Mesenchymal stem cell of Wharton's jelly (primary cell): ENCODE results near the genes HMHB1 and SPINK6.

DNA sequence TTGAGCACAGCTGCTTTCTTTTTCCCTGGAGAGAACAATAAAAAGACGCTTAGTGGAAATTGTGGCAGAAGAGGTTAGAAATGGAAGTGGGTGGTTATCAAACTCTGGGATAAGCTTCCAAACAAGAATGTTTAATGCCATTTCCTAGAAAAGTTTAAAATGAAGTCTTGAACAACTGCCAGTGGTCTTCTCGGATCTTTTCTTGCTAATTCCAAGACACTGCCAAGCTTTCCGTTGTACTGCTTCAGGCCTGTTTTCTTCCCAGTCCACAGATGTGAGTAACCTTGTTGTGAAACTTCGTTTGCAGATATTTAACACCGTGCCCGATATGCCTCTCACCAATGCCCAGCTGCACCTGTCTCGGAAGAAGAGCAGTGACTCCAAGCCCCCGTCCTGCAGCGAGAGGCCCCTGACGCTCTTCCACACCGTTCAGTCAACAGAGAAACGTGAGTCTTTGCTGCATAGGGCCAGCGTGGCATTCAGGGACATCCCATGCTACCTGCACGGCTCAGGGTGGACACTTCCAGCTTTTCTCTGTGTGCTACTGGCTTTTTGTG is 269.7 kb downstream of the NR3C1 start:
- CAGE, long polyA plus RNA, result no peak

GRCh38 chr5:143191573-143192314 is 211.7 kb downstream of the NR3C1 start:
- CAGE, long polyA plus RNA, result no peak

DNA sequence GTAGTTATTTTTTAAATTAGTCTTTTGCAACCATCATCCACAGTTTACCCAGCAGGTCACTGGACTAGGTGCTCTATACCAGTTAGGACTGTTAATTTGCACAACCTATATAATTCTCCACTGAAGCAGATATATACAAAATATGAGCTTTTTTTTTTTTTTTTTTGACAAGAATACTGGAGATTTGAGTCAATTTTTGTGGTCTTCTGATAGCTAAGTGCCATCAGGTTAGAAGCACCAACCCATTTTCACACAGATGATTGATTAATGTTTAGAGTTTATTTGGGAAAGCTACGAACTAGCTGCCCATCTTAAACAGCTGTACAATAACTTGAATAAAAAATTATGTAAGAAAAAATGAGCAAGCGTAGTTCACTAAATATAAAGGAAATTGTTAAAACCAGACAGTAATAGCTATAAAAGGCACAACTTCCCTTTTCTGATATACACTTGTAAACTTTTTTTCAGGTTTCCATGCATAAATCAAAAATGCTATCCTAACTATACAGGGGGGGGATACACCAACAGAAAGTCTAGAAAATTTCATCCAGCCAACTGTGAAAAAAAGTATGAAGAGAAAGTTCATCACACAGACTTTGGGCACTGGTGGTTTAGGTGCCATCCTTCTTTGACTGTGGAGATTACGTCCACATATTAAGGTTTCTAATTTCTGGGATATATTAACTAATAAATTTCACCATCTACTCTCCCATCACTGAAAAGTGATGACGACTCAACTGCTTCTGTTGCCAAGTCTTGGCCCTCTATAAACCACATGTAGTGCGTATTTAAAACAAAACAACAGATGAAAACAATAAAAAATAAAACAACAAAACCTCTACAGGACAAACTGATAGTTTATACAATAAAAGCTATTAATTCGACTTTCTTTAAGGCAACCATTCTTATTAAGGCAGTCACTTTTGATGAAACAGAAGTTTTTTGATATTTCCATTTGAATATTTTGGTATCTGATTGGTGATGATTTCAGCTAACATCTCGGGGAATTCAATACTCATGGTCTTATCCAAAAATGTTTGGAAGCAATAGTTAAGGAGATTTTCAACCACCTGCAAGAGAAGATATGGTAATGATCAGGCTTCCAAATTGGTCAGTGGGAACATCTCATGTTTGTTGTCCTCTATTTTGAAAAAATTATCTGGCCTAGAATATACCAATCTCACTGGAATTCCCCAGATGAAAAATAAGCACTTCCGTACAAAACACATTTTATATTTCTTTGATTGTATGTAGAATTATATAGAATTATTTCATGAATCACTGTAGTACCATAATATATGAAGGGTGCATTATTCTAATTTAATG is 122.1 kb downstream of the NR3C1 start:
- CAGE, long polyA plus RNA, result no peak

DNA sequence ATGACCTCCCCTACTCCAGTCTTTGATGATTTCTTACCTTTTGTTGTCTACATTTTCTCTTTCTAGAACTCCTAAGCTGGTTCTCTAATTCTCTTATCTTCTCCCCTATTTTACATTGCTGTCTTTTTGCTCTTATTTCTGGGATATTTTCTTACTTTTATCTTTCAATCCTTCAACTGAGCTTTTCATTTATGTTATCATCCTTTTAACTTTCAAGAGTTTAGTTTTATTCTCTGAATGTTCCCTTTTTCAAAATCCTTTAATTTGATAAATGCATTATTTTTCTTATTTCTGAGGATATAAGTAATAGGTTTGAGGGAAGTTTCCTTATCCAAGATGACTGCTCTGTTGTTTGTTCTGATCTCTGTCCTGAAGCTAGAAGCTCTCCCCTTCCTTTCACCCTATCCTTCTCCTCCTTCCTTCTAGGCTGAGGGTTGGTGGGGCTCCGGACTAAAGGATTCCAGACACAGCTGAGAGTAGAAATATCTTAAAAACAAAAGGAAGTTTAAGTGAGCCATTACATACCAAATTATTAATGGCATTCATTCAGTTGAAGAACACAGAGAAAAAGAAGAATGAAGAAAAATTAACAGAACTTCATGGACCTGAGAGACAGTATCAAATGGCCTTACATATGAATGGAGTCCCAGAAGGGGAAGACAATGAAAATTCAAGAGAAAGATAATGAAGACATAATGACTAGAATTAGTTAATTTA is 64.0 kb downstream of the NR3C1 start:
- CAGE, long polyA plus RNA, result no peak

DNA sequence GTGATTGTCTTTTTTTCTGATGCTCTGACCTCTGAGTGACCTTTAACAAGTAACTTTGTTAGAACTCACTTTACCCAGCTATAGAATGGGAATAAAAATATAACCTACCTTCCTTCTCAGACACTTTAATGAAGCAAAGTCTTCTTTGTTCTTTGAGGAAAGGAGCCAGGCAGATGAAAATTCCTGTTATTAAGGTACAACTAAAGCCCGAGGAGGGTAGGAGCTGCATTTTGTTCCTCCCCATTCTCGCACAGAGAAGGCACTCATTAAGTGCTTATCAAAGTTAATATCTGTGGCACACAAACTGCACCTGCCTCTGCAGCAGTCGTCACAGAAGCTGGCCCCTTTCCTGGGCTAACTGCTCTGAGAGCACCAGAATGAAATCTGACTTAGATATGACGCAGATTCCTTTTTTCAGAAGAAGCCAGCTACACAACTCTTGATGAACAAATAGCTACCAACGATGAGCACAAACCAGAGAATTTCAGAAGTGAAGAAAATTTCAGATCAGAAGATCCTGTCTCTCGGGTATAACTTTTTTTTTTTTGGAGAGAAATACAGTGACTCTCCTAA is 31.0 kb upstream of the NR3C1 start:
- CAGE, long polyA plus RNA, result no peak

DNA sequence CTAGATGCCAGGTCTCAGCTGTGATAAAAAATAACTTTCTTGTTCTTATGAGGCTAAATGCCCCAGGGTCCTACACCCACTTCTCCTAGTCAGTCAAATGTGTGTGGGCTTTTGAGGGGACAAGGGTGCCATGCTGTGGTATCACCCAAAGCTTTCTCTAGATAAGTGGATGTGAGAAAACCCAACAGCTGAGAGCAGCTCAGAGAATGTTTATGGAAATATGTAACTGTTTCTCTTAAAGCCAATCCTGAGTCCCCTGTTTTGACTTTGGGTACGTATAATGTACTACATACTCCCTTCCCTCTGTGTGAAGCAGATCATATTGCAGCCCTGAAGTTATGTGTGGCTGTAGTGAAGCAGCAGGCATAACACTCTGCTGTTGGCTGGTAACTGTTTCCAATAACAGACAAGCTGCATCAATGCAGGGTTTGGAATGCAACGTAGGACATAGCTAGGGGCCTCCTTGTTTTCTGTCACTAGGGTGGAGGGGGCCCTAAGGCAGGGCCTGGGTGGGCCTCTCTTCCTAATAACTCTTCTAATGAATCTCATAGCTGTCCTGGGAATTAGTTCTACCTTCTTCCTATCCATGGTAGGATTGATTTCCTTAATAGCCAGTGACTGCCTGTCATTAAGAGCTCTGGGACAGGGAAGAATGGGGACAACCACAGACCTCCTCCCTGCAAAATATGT is 129.8 kb upstream of the HMHB1 start:
- CAGE, long polyA plus RNA, result no peak

- CAGE, long polyA plus RNA, result no peak
Measured at GRCh38 chr5:143811853-143812341, at the start of gene HMHB1. TSS of gene HMHB1 (plus strand) at chr5:143812161.

DNA sequence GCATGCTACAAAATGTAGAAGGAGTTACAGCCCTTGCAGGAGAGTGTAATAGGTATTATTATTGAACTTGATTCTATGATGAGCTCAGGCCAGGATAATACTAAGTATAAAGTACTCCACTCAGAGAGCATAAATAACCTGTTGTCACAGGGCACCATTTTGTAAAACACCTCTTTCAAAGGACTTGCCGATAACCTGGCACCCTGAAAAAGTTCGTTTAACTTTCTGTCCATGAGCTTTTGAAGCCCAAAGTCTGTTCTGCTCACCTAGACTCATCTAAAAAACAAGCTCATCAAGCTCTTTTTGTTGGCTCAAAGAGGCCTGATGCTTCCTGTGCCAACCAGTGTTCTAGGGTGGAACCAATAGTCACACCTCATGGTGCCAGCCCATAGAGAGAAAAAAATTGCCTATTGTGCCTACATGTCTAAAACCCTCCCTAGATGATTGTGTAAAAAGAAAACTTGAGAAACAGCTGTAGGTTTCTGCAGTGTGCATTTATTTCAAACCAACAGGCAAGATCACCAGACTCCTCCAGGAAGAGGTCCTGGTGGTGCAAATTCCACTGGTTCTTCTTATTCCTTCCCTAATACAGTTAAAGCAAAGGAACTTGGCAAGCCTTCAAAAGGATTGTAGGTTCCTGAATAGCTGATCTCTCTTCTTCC is 4.7 kb downstream of the SH3RF2 start:
- CAGE, long polyA plus RNA, result no peak

- CAGE, long polyA plus RNA, result no peak
Measured at GRCh38 chr5:145976304-145976807, 40.0 kb downstream of the SH3RF2 start.

DNA sequence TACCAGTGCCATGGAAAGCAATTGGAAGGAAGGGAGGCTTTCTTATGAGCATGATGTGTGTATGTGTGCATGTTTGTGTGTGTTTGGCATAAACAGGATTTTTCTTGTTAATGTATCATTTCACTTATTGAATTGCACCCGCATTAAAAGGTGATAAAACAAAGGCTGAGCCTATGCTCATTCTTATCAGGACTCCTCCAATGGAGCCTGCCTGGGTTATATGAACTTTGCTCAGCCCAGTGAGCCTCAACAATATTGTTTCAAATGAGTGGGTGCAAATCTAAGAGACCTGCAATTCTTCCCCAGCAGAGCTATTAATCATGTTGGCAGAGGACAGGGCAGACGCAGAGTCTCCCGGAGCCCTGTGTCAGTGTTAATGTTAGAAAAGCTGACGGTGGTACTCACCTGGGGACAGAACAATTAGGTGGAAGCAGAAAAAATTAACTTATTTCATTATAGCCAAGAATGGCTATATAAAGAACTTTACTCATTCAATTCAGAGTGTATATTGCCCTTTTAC is 71.6 kb downstream of the SH3RF2 start:
- CAGE, long polyA plus RNA, result no peak

GRCh38 chr5:146223239-146223725 is 19.9 kb downstream of the RBM27 start:
- CAGE, long polyA plus RNA, result no peak

- CAGE, long polyA plus RNA, result no peak
Measured at GRCh38 chr5:146667622-146668146, 151.7 kb upstream of the GPR151 start.

DNA sequence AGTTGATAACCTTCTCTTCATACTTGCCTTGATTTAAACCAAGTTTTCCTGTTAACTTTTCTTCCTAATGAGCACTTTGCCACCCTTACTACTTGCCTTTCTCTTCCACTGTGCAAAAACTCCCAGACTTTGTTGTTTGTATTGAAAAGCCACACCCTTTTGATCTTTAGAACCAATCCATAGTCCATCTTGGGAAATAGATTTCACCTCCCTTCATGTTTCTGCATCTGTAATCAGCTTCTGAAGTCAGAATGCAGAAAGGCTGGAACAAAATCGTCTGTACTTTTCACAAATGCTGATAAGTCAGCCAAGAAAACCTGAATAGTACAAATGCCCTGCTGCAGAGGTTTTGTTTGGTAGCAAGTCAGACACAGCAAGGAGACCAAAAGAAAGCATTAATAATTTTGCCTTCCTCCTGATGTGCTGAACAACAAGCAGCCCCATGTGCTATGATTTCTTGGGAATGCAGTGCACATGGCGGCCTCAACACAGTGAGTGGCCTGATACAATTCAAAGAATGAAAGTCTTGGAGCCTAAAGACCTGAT is 59.3 kb upstream of the STK32A start:
- CAGE, long polyA plus RNA, result no peak

DNA sequence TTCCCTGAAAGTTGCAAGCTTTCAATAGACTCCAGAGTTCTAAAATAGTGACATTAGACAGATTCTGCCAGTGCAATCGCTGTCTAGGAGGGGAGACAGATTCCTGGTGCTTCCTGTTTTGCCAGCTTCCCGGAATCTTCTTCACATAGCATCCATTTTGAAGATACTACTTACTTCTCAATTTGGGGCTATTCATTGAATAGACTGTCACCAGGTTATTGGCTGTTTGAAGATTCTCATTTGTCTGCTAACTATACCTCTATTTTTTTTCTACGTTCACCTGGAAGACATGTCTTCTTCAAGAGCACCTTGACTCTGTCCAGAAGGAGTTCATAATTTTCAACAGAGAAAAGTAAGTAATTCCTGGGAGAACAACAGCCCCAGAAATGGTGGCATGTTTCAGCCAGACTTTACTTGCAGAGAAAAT is 126.7 kb downstream of the DPYSL3 start:
- CAGE, long polyA plus RNA, result no peak

GRCh38 chr5:147454995-147455899 is 54.6 kb downstream of the DPYSL3 start:
- CAGE, long polyA plus RNA, result no peak

DNA sequence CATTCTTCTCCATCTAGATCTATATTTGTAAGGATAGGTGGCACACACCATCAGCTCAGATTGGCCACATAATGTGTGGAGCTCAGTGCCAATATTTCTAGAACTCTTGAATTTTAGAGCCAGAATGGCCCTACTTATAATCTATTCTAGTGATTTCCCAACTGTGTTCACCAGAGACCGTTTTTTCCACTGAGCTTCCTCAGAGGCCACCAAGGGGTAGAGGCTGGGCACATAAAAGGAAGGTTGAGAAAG is 27.5 kb downstream of the DPYSL3 start:
- CAGE, long polyA plus RNA, result no peak

DNA sequence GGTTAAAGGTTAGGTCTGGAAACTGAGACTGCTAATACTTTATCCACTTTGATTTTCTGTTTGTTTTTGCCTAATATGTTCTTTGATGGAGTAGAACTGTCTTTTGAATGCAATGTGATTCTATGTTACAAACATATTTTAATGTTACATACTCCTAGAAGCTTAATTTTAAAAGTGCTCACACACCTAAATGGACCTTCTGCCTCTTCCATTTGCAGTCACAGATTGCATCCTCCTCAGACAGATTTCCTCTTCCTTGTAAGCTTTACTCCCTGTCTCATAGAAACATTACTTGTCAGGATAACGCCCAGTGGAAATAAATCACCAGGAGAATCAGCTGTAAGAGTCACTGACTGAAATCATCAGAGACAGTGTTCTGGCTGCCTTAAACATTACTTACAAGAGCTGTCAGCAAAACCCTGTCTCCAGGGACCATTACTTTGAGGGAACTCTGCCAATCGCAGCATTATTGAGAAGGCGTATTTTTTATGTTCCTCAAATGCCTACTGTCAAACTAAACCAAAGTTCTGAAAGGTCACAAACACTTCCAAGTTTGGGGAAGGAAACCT is 5.9 kb downstream of the DPYSL3 start:
- CAGE, long polyA plus RNA, result no peak

GRCh38 chr5:147560843-147561400 is 51.1 kb upstream of the DPYSL3 start:
- CAGE, long polyA plus RNA, result no peak

GRCh38 chr5:147898854-147899495 is 7.4 kb downstream of the C5orf46 start:
- CAGE, long polyA plus RNA, result no peak

DNA sequence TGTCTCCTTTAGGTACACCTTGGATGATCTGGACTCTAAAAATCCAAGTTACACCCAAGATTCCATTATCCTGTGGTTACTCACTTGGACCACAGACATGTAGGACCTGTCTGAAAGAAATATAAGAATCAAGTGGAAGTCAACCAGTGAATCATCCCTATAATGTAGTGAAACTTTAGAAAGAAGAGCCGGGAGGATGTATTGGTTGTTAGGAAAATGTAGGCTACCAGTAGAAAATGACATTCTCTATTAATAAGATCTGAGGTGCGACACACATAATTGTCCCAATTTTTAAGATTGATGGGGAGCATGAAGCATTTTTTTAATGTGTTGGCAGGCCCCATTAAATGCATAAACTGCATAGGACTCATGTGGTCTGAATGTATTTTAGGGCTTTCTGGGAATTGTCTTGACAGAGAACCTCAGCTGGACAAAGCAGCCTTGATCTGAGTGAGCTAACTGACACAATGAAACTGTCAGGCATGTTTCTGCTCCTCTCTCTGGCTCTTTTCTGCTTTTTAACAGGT is at the start of gene SPINK6:
Gene SPINK6, plus strand, starts transcription at position 413 of the 527 bp plus-strand sequence.
- CAGE, long polyA plus RNA, result no peak